Metastatic Breast Carcinoma in the Brain (tissue), 10 donors: ENCODE measurements around the genes PEX5, CLEC4C, FOXJ2 and MFAP5.

GRCh38 chr12:7189377-7190636 is at the start of gene PEX5:
Gene PEX5 (plus strand): TSS chr12:7189686.
- PRO-cap, 10 experiments, result peak in 10 of 10 experiments; most common plus-strand start chr12:7189708 (in 4); most common minus-strand start chr12:7189546 (in 7)

DNA sequence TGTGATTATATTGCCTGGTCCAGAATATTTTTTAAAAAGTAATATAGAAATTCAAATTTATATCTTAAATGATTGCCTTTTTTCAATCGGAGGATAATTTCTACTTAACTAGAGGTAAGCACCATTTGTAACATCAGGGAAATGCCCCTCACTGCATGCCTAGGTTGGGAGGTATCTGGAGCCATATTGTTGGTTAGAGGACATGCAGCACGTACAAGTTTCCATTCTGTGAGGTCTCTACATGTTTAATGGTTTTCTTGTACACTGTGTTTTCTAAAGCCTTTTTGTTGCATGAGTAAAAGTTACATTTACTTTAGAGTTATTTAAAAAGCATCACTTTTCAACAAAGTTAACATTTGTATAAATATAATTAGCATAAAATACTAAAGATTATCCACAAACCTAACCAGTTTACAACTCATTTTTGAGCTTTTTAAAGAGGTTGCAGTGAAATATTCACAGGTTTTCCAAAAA is 9.3 kb downstream of the CD163 start:
- PRO-cap, 10 experiments, result no peak in any of the 10 experiments

GRCh38 chr12:7637899-7638523 is 27.7 kb downstream of the APOBEC1 start:
- PRO-cap, 10 experiments, result no peak in any of the 10 experiments

DNA sequence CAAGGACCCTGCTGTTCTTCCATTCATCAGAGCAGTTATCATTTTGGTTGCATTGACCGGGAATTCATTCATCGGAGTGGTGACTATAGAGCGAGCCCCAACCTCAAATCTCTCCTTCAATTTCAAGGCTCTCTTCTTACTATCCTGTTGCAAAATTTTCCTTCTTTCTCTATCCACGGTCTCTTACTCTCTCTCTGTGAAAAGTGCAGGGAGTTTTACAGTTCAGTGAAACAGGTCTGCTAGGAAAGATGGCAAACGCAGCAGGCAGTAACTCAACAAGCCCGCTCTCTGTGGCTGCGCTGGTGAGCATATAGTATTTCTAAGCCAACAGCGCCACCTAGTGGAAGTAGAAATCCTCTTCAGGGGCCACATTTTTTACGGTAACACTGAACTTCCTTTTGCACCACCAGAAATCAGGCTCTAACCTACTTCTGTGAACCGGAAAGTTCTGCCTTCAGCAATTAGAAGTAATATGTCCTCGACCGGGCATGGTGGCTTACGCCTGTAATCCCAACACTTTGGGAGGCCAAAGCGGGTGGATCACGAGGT is 27.1 kb downstream of the APOBEC1 start:
- PRO-cap, 10 experiments, result no peak in any of the 10 experiments

- PRO-cap, 10 experiments, result no peak in any of the 10 experiments
Observed at GRCh38 chr12:7747243-7747588, at the start of gene CLEC4C. Gene CLEC4C (minus strand): TSS chr12:7747375.

DNA sequence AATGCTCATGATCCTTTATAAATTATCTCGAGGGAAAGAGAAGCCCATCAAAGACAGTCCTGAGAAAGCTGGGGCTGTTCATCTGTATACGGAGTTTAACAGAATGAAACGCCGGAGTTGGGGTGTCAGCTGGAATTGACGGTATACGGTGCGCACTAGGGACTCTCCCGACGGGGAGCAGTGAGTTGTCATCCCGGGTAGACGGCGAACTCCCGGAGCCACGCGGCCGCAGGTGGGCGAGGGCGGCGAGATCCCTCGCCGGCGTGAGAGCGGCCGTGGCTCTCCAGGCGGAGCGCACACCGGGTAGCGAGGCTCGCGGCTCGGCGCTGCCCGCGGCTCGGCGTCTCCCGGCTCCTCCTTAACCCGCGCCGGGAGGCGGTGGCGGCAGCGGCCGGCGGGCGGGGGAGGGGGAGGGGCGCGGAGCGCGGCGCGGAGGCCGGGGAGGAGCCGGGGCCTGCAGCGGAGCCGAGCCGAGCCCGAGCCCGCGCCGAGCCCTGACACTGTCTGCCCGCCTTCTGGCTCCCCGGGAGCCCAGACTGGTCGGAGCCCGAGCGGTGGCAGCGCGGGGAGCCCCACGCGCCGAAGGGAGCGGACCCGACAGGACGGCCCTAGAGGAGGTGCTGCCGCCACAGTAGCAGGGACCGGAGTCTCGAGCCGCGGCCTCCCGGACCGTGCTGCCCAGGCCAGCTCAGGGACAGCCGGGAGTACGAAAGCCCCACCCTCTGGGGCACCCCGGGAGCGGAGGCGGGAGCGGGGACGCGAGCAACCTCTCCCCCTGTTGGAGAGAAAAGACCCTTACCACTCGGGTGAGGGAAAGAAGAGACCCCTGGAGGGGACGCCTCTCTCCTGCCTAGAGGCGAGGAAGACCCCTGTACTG is at the start of gene FOXJ2:
FOXJ2 (plus strand) TSS at position 457 of the 877 bp plus-strand sequence.
- PRO-cap, 10 experiments, result peak in 10 of 10 experiments; most common plus-strand start position 459 of the sequence (in 6); most common minus-strand start position 356 of the sequence (in 6)

DNA sequence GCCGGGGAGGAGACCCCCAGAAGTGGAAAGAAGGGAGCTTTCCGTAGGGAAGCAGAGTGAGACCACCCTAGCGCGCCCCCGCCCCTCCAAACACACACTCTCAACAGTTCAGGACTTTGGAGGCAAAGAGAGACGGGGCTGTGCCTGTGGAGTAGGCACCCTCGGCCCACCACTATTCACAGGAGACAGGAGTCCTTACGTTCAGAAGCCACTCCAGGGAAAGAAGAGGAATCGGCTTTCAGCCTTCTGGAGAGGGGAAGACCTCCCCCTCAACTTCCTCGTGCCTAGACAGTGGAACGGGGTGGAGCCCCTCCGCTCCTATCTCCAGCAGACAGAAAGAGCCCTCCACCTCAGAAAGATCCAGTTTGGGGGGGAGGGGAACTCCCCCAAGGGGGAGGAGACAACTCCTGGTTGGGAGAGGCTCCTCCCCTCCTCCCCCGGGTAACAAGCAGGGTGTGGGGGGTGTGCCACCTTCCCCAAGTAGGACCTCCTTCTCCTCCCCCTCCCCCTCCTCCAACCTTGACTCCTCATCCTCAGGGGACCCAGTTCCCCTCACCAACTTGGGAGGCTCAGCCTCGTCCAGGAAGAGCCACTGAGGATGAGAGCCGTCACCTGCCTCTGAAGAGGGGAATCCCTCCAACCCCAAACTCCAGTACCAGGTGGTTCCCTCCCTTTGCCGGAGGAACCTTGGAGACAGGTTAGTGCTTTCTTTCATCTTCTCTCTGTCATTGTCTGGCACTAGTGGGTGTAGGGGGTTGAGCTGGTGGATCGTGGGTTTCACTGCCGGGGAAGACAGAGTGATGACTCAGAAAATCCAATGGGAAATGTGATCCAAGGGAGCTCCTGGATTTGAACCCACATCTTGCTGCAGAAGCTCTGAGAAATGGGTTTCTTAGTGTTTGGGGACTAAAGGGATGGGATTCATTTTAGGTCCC is 888 bp downstream of the FOXJ2 start:
- PRO-cap, 10 experiments, result peak in 4 of 10 experiments; most common minus-strand start position 362 of the sequence (in 3)

- PRO-cap, 10 experiments, result no peak in any of the 10 experiments
Observed at GRCh38 chr12:8089343-8089552, 7.2 kb downstream of the NECAP1 start.

- PRO-cap, 10 experiments, result peak in 5 of 10 experiments; most common plus-strand start chr12:8243211 (in 2)
Observed at GRCh38 chr12:8243088-8243487, 15.7 kb upstream of the FAM90A1 start.

DNA sequence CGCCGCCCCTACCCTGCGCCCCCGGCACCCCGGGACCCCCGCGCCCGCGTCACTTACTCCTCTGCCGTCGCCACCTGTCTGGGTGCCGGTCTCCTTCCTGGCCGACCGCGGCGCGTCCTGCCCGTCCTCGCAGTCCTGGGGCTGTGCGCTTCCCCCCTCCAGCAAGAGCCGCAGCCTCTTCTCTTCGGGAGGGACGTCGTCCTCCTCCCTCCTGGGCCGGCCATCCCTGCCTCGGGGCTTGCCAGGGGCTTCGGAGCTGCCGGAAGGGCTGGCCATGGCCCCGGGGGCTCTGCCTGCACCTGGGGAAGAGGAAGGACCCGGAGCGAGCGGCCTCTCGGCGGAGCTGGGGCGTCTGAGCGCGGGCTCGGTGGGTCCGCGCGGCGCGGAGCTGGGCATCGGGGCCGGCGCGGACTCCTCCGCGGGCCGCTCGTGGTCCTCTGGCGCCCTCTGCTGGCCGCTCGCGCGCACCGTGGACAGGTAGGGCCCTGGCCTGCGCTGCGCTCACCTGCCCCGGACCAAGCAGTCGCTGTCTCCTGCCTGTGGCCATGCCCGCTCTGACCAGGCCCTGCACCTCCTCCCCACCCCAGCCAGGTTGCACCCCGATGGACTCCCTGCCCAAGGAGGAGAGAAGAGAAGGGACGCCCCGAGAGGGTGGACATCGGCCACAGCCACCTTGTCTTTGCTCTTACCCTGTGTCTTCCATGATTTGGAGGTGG is 65.4 kb upstream of the CLEC6A start:
- PRO-cap, 10 experiments, result no peak in any of the 10 experiments

- PRO-cap, 10 experiments, result no peak in any of the 10 experiments
Observed at GRCh38 chr12:8535938-8536243, 4.8 kb downstream of the CLEC4E start.

- PRO-cap, 10 experiments, result peak in 1 of 10 experiments; most common plus-strand start chr12:8662968 (in 1); most common minus-strand start chr12:8662673 (in 1)
Observed at GRCh38 chr12:8662603-8663380, at the start of gene MFAP5. Gene MFAP5 (minus strand): TSS chr12:8662826.

GRCh38 chr12:8664016-8665009 is 1.7 kb upstream of the MFAP5 start:
- PRO-cap, 10 experiments, result no peak in any of the 10 experiments

- PRO-cap, 10 experiments, result peak in 3 of 10 experiments; most common plus-strand start chr12:8819832 (in 1); most common minus-strand start chr12:8819708 (in 2)
Observed at GRCh38 chr12:8819480-8820040, 2.9 kb upstream of the A2ML1 start.

DNA sequence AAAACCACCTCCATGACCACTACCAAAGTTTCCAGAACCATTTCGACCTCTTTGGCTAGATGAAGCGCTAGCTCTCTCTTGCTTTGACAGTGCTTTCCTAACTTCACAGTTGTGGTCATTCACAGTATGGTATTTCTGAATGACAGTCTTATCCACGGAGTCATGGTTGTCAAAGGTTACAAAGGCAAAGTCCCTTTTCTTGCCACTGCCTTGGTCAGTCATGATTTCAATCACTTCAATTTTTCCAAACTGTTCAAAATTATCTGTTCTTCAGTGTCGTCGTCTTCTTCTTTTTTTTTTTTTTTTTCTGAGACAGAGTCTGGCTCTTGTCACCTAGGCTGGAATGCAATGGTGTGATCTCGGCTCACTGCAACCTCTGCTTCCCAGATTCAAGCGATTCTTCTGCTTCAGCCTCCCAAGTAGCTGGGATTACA is 38.5 kb downstream of the KLRG1 start:
- PRO-cap, 10 experiments, result no peak in any of the 10 experiments

DNA sequence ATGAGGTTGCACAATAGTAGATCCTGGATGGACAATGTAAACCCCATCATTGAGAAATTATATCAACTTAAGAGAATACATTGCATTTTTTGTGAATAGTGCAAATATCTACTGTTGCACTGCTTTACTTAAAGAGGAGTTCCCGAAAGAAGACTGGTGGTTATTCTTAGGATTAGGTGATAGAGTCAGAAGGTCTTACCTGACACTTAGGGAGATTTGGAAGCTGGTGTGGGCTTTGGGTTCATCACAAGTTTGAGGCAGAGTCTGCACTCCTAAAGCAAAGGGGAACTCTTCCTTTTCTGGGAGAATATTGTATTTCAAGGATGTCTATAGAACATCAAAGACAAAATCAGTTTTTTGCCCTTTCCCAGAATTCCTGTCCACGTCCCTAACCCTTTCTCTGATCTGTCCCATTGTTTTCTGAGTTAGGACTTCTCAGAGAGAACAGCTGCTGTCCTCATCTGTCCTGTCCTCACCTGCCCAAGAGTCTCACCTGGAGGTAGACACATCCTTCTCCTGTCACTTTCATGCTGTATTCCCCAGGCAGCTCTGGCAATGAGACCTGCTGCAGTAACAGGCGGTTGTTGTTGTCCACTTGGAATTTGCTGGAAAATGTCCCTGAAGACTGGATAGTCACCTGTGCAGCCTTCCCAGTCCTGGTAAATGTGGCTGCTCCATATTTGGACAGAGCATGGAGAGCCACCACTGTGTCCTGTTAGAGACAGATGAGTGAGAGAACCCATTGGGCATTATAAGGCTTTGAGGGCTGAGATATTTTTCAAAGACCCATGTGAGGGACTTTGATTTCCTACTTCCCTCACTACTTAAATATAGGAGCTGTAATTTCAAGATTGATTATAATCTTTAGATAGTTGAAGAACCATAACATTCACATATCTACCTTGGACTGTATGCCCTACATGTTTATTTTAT is 43.3 kb downstream of the A2M start:
- PRO-cap, 10 experiments, result no peak in any of the 10 experiments

GRCh38 chr12:9131650-9132644 is 16.2 kb upstream of the A2M start:
- PRO-cap, 10 experiments, result no peak in any of the 10 experiments

- PRO-cap, 10 experiments, result peak in 4 of 10 experiments; most common plus-strand start chr12:9240400 (in 4)
Observed at GRCh38 chr12:9239810-9240780, 31.9 kb upstream of the PZP start.

GRCh38 chr12:9350318-9350945 is 142.2 kb upstream of the PZP start:
- PRO-cap, 10 experiments, result no peak in any of the 10 experiments

GRCh38 chr12:9647787-9648780 is 21.4 kb upstream of the CLEC2D start:
- PRO-cap, 10 experiments, result peak in 10 of 10 experiments; most common plus-strand start chr12:9648651 (in 7); most common minus-strand start chr12:9648264 (in 4)